ENCODE measurements around a stretch of chr17.

GRCh38 chr17:48628569-48629208 is 2.5 kb upstream of the HOXB9 start:
- RRBS, result no CpG with 5 or more reads among the region's 6 CpGs

GRCh38 chr17:48760371-48760876 is 31.9 kb upstream of the HOXB13 start:
- RRBS, result no CpG with 5 or more reads among the region's 4 CpGs

DNA sequence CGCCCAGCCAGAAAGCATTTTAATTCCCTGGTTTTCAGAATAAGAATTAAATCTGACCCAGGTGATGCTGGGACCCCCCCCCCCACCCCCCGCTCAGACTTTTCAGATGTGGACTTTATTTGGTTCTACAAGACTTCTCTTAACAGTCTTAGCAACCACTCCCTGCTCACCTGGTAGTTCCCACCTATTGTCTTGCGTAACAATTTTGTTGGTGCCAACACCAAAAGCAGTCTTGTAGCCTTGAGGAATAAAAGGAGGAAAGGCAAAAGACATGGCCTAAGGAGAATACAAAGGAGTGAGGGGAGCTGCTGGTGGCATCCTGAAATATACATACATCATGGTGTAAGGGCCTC is 5.1 kb downstream of the TTLL6 start:
- RRBS, result no CpG with 5 or more reads among the region's 3 CpGs

DNA sequence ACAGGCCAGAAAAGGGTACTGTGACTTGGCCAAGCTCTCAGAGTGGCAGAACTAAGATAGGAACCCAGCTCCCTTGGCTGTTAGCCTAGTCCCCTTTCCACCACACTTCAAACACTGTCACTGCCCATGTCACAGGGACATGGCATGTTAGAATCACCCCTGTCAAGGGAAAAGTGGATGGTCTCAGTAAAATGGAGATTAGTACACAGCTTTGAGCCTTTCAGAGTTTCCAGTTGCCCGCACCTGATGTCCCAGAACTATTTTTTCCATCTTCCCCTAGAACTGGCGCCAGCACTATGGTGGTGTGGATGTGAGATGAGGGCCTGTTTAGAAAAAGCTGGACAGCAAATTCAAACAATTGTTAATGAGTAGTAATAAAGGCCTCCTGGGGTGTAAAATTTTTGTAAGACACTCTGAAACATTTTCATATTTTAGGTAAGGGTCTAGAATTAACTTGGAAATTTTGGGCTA is 1.8 kb downstream of the CALCOCO2 start:
- RRBS, result no CpG with 5 or more reads among the region's 2 CpGs

DNA sequence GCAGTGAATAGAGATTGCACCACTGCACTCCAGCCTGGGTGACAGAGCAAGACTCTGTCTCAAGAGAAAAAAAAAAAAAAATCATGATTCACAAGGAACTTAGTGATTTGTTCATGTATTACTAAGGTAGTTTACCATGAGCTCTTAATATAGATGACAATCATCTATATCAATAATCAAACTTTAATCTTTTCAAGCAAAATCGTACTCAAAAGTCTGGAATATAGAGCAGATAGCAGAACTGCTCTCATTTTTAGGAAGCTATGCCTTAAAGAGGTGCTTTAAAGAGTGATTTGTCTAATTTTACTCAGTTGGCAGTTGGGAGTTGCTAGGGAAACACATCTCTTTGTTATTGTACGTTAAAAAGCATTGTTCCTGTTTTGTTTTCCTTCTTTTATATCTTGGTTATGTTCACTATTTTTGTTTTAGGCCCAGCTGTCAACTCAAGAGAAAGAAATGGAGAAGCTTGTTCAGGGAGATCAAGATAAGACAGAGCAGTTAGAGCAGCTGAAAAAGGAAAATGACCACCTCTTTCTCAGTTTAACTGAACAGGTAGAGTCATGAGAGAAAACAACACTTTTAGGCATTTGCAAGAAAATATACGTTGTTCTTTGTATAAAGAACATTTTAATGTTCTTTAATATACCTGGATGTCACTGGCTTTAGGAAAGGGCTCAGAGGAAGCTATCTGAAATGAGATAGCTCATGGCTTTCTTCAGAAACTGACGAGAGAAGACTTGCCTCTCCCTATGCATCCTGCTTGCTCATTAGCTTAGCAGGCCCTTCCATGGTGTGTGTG is 21.4 kb downstream of the CALCOCO2 start:
- RRBS, result no CpG with 5 or more reads among the region's 4 CpGs

GRCh38 chr17:48862862-48863687 is 29.5 kb upstream of the ATP5MC1 start:
- RRBS, result no CpG with 5 or more reads among the region's 5 CpGs

- RRBS, result no CpG with 5 or more reads among the region's 5 CpGs
These were observed 1.5 kb downstream of the UBE2Z start for GRCh38 chr17:48909622-48910143.

DNA sequence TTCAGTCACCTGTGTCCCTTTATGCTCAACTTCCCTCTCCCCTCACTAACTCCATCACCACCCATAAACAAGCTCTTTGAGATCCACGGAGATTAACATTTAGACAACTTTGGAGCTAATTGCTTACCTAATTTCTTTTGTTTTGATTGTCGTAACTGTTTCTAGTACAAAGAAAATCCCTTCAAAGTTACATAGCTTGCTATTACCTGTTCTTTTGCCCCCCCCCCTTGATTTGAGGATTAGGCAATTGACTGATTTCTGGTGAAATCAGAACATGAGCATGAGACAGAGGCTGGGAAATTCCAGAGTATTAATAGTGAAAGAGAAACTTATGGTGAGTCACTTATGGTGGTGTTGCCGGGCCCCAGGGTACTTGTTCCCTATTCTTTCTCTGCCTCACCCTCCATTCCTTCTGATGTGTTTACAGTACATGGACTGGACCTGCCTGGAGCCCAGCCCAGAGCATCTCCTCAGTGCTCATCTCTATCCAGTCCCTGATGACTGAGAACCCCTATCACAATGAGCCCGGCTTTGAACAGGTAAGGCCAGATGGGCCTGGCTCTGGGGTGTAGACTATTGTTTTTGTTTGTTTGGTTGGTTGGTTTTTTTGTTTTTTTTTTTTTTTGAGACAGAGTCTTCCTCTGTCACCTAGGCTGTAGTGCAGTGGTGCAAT is 7.6 kb downstream of the UBE2Z start:
- RRBS, result no CpG with 5 or more reads among the region's 4 CpGs

DNA sequence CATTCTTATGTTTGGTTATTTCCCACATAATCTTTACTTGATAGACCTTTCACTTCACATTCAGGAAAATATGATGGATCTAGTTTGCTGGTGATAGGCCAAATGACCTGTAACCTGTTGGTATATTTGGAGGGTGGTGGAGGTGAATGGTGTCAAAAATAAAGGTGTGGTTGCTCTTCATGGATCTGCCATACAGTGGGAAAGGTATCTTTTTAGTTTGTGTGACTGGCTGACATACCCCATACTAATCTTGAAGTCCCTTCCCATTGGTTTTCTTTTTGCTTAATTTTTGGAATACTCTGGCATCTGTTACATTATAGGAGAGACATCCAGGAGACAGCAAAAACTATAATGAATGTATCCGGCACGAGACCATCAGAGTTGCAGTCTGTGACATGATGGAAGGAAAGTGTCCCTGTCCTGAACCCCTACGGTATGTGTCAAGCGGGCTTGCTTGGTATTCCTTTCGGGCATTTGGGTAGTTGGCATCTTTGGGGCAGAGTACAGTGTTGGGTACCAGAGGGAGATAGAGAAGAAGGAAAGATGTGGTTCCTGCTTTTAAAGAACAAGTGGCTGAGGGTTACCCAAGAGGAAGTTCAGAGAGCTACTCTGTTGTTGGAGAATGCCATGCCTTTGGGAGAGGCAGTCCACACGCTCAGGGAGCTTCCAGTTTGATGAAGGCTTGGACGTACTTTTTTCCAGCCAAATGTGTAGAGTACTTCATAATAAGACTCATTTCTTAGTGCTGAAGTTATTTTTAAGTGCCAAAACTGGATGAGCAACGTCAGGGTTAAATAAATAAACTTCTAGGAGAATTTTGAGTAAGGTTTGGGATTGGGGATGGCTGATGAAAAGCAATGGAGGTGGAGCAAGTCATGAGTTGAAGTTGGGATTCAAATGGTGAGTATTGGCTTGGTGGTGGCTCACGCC is 12.9 kb downstream of the UBE2Z start:
- RRBS, result no CpG with 5 or more reads among the region's 9 CpGs

DNA sequence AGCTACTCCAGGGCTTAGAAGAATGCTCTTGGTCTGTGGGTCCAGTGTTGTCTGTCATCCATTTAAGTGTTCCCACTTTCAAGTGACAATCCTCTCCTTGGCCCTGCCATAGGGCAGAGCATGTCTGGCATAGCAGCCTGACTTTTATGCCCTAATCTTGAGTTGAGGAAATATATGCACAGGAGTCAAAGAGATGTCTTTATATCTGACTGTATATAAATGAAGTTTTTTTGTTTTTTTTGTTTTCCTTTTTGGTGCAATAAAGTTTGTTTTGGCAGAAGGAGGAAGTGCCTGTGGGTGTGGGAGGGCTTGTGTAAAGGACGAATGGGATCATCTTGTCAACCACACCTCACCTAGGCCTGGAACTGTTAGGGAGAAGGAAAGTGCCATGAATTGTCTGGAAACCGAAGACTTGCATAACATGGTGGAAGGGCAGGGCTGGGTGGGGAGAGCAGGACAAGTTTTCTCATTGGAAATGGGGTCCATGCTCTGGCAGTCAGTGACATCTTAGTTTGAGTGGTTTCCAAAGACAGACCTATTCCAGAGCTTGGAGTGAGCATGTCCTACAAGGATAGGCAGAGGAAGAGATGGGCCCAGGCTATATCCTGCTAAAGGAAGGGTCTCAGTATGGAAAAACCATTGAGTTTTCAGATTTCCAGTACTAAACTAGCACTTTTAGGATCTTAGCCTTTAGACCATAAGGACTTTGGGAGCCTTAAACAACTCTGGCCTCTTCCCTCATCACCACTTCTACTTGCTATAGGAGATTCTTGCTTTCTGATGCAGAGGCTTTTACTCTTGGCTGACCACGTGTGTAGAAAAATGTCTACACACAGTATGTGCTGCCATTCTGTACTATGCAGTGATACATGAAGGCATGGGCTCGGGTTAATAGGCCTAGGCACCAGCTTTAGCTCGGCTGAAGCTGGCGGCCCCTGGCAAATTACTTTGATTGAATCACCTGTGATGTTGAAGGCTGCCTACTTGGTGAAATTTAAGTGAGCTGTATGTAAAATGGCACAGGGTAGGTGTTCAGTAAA is 15.5 kb downstream of the SNF8 start:
- RRBS, result no CpG with 5 or more reads among the region's 6 CpGs

- RRBS, result 12% methylated on average over 17 of the region's 43 CpGs
These were observed 2.0 kb upstream of the IGF2BP1 start for GRCh38 chr17:48994782-48995933.

DNA sequence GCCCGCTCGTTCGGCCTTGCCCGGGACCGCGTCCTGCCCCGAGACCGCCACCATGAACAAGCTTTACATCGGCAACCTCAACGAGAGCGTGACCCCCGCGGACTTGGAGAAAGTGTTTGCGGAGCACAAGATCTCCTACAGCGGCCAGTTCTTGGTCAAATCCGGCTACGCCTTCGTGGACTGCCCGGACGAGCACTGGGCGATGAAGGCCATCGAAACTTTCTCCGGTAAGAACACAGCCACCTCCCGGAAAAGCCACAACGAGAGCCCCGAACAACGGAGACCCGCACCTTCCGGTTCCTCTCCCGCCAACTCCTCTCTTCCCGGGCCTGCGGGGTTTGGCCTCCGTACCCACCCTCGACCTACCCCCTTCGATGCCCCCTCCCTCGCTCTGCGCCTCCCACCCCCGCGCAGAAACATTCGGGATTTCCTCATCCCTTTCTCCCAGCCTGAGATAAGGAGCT is 541 bp downstream of the IGF2BP1 start:
- RRBS, result 5% methylated on average over 14 of the region's 40 CpGs

DNA sequence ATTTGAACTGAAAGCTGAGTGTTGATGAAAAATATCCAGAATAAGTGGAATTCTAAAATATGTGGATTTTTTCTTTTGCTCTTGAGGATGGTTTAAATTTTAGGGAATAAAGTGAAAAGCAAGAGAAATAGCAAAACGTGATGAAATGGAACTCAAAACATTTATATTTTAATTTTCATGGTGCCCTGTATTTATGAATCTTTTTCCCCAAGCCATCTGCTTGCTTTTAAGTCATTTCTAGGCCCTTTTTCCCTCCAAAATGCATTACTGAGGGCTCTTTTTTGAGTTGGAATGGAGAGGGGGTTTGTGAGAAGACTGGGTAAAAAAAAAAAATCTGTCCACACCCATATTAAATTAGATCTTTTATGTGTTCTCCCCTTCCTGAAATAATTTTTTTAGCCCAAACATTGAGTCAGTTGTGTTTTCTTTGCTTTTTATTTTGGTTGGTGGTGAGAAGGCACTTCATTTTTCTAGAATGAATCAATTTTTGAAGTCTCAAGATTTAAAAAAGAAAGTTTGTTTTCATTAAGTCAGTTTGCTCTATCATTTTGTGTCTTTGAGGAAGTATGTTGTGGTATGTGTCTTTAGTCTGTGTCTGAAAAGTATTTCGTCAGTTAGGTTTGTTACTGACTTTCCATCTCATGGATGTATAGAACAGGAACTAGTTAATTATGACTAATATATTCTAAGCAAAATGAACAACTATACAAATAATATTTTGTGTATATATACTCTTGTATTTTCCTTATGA is 3.6 kb downstream of the IGF2BP1 start:
- RRBS, result no CpG with 5 or more reads among the region's 2 CpGs

GRCh38 chr17:49227667-49228429 is 2.7 kb downstream of the PHOSPHO1 start:
- RRBS, result no CpG with 5 or more reads among the region's 6 CpGs

GRCh38 chr17:49353486-49354109 is 8.5 kb downstream of the ZNF652 start:
- RRBS, result no CpG with 5 or more reads among the region's 4 CpGs

DNA sequence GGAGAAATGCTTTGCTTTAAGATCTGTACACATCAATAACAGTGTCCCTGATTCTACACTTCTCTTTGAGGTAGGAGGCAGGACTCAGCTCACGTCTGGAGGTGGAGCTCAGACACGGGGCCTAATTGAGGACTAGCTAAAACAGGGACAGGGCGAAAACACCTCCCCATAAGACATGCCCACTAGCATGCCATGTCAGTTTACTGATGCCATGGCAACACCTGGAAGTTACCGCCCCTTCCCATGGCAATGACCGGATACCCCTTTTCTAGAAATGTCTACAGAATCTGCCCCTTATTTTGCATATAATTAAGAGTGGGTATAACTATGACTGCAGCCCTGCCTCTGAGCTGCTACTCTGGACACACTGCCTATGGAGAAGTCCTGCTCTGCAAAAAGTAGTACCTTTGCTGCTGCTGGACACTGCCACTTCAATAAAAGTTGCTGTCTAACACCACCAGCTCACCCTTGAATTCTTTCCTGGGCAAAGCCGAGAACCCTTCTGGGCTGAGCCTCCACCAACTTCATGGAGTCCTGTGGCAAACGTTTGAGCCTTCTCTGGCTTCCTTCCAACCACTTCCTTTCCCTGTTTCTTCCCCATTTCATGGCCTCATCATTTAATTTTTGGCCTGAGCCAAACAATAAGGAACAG is 21.1 kb downstream of the PHB1 start:
- RRBS, result no CpG with 5 or more reads among the region's 7 CpGs

- RRBS, result no CpG with 5 or more reads among the region's 2 CpGs
These were observed 2.3 kb upstream of the NXPH3 start for GRCh38 chr17:49573367-49573786.

DNA sequence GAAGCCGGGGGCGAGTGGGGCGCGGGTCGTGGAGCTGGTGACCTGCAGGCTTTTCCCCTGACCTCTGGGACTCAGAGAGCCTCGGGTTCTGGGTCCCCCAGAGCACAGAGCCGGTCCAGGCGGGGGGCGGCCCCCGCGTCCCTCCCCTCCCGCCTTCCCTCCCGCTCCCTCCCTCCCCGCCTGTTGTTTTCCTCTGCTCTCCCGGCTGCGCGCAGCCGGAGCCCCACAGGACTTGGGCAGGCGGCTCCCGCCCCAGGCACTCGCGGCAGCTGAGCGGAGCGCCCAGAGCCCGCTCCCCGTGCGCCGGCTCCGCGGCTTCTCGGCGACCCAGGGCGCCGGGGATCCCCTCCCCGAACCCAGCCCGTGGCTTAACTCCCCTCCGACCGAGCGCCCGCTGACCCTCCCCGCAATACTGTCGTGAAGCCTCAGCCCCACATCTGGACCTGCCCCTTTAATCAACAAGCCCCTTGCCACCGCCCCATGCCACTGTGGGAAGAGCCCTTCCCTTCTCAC is 975 bp downstream of the NXPH3 start:
- RRBS, result 7% methylated on average over 22 of the region's 43 CpGs

- RRBS, result no CpG with 5 or more reads among the region's 11 CpGs
These were observed 10.1 kb upstream of the SPOP start for GRCh38 chr17:49687879-49688570.

GRCh38 chr17:49835687-49836891 is 11.8 kb downstream of the TAC4 start:
- RRBS, result no CpG with 5 or more reads among the region's 23 CpGs